ENCODE measurements around the genes JAKMIP3 and PWWP2B.

DNA sequence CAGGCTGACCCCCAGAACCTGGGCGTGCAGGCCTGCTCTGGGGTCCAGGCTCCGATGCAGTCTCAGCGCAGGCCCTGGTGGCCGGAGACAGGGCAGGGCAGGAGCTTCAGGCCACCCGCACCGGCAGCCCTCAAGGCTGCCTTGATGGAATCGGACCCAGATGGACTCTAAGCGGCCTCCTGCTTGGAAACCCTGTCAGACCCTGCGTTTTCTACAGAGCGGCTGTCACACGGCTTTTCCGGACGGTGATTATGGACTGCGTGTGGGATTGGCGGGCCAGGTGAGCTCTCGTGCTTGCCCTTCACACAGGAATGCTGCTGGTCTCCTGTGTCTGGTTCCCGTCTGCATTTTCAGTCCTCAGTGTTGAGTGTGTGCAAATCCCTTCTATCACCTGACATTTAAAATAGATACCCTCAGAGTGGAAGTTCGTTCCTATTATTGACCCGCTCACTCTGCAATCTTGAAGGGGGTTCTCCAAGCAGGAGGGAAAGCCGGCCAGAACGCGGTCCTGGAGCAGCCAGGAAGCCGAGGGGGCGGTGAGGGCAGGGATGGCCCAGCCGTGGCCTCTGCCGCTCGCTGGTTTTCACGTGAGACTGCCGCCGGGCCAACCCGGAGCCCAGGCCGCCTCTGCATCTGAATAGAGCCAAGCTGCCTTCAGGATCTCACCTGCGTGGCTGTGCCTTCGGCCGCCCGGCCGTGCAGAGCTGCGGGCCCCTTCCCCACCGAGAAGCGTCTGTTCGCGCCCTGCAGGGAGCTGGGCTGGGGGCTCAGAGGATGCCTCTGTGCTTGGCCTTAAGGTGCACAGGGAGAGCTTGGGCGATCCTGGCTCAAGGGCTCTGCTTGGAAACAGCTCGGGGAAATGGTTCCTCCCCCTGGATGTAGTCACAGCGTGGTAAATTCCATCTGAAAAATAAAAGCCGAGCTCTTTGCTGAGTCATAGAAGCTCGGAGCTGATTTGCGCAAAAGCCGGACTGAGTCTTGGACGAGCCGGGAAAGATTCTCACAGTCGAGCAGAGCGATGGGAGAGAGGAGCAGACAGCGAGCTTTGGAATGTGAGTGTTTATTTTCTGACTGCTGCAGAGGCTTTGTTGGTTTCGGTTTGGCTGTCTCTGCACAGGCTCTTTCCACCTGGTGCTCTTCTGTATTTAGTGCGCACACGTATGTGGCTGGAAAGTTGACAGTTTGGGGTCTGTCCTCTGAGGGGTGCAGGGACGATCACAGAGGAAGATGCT lies at the start of gene JAKMIP3:
JAKMIP3 (plus strand) TSS at position 937 of the 1,232 bp plus-strand sequence.
- PRO-cap: bidirectional peak, plus-strand start at position 1,005 of the sequence, minus-strand start at position 853 of the sequence

DNA sequence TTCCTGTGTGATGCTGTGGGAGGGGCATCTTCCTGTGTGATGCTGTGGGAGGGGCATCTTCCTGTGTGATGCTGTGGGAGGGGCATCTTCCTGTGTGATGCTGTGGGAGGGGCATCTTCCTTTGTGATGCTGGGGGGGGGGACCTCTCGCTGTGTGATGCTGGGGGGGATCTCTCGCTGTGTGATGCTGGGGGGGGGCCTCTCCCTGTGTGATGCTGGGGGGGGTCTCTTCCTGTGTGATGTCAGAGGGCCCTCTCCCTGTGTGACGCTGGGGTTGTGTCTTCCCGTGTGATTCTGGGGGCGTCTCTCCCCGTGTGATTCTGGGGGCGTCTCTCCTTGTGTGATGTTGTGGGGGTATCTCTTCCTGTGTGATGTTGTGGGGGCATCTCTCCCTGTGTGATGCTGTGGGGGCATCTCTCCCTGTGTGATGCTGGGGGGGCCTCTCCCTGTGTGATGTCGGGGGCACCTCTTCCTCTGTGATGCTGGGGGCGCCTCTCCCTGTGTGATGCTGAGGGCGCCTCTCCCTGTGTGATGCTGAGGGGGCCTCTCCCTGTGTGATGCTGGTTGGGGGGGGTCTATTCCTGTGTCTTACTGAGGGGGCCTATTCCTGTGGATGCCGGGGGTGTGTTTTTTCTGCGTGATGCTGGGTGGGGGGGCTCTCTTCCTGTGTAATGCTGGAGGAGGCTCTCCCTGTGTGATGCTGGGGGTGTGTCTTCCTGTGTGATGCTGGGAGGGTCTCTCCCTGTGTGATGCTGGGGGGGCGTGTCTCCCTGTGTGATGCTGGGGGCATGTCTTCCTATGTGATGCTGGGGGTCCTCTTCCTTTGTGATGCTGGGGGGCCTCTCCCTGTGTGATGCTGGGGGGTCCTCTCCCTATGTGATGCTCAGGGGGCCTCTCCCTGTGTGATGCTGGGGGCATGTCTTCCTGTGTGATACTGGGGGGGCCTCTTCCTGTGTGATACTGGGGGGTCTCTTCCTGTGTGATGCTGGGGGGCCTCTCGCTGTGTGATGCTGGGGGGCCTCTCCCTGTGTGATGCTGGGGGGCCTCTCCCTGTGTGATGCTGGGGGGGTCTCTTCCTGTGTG lies 27.6 kb upstream of the DPYSL4 start:
- PRO-cap: no peak

GRCh38 chr10:132375023-132375979 lies 21.7 kb upstream of the PWWP2B start:
- PRO-cap: no peak

DNA sequence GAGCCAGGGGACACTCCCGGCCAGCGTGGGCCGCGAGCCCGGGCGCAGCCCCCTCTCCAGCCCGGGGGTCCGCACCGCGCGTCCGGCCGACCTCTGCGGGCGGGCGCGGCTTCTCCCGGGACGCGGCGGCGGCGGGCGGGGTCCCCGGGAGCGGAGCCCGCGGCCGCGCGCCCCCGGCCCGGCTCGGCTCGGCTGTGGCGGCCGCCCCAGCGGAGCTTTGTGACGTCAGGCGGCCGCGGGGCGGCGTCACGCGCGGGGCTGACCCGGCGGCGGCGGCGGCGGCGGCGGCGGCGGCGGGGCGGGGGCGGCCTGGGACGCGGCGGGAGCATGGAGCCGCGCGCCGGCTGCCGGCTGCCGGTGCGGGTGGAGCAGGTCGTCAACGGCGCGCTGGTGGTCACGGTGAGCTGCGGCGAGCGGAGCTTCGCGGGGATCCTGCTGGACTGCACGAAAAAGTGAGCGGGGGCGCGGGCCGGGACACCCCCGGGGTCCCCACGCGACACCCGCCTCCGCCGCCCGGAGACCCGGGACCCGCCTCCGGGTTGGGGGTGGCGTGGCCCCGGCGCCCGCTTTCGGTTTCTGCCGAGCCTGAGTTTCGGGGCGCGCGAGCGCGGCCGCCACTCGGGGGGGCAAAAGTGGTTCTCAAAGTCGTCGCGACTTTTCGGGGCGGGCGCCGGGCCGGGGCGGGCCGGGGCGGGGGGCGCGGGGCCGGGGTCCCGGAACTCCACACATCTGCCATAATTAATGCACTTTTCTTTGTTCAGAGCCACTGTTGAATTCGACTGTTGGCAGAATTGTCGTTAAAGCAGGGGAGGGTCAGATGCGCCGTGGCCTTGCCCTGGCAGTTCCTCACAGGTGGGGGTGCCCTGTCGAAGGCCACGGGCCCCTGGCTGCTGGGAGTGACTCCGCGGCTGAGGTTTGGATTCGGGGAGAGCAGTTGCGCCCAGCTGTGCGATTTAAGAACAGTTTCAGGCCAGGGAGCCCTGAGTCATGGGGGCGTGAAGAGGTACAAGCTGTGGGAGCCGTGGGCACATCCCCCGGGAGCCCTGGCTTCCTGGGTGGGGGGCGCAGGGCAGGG lies at the start of gene PWWP2B:
PWWP2B (plus strand) TSS at position 301 of the 1,075 bp plus-strand sequence.
- PRO-cap: bidirectional peak, plus-strand start at position 296 of the sequence, minus-strand start at position 196 of the sequence; bidirectional peak, plus-strand start at position 623 of the sequence, minus-strand start at position 578 of the sequence

GRCh38 chr10:132400549-132400965 lies 3.6 kb downstream of the PWWP2B start:
- PRO-cap: no peak

- PRO-cap: no peak
Observed at GRCh38 chr10:132420444-132421478, 23.8 kb downstream of the PWWP2B start.

- PRO-cap: no peak
Observed at GRCh38 chr10:132422897-132423882, 26.2 kb downstream of the PWWP2B start.

DNA sequence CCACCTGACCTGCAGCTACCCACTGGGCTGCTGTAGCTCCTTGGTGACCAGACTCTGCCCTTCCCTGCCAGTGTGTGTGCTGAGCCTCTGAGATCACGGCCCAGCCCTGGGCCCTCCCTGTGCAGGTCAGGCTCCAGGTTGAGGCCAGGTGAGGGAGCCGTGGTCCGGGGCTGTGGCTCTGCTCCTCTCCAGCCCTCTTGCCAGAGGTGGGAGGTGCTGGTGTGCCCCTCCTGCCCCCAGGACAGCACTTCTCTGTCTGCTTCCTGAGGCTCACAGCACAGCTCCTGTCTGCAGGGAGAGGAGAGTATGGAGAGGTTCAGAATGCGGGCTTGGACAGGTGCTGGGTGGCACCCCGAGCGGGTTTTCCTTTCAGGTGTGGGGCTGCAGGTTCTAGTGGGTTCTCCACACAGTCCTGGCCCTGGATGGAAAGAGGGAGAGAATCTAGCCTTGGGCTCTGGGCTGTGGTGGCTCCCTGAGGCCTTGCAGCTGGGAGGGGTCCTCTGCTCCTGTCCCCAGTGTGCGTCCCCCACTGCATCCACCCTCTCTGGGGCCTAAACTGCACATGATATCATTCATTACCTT lies 38.5 kb downstream of the INPP5A start:
- PRO-cap: no peak

GRCh38 chr10:132593886-132594776 lies 56.5 kb downstream of the INPP5A start:
- PRO-cap: no peak

DNA sequence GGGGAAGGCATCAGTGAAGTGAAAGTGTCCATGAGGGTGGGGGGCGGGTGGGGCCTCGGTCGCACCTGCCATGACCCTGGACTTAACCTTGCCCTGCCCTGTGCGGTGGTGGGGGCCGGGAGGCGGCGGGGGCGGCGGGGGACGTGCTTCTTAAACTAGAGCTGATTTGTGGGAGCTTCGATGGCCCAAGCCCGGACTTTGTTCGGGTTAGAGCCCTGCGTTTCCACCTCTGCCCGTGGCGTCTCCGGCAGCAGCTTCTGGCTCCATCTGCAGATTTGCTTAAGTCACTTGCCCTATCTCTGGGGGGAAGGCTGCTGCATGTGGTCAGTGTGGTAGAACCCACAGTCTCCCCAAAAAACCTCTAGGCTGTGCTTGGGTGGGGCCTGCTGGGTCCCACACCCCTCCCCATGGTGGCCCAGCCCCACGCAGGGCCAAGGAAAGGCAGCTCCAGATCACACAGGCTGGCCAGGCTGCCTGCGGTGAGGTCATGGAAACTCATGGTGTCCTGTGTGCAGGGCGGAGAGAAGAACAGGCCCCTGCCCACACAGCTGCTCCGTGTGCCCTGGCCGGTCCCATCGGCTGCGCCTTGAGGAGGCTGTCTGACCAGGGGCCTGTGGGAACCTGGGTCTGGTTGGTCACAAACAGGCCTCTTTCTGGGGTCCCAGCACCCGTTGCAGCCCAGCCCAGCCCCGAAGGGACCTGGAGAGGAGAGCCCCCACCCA lies 93.2 kb downstream of the INPP5A start:
- PRO-cap: no peak

DNA sequence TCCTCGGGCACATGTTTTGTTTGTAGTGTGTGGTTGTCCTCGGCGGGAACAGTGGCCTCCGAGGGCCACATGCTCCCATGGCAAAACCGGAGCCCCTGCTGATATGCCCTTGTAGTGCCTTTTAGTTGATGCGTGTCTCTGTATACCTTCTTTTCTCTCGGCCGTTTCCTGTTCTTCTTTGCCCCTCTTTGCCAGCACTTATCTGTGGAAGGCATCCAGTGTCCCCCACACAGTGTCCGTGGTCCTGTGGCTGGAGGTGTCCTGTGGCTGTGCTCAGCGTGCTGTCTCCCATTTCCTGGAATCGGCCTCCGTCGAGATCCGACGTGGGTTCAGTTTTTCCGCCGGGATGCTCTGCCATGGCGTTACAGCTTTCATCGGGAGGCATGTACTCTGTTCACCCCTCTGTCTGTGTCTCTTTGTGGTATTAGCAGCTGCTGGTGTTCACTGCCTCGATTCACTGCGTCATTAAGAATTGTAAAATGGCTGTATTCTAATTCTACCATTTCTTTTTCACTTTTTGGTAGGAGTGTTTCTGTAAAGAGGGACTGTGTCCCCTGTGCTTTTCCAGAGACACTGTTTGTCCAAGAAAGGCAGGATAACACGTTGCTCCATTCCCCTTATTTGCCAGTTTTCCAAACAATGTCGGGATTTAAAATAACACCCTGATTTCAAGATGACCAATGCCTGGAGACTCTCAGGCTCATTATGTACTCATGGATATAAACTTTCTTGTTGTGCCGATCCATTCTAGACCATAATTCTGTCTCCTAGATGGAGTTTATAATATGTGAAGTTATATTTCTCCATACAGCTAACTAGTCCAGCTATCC lies 103.2 kb downstream of the INPP5A start:
- PRO-cap: no peak

DNA sequence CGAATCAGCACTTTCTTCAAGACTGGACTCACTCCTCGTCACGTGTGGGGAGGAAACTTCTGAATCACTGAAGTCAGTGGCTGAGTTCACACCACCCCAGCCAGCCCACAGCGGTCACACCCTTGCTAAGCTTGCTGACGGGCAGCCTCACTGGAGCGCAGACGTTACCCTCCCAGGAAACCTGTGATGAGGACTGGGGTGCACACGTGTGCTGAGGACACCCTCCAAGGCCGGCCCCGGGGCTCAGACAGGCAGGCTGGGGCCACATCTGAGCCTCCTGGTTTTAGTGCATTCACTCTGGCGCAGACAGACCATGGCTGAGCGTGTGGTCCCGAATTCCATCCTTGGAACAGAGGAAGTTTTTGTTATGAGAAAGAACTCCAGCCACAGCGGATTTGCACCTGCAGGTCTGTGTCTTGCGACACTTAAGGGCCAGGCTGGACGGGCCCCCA lies 42.3 kb downstream of the NKX6-2 start:
- PRO-cap: no peak

GRCh38 chr10:132775065-132775642 lies 10.8 kb downstream of the NKX6-2 start:
- PRO-cap: no peak

DNA sequence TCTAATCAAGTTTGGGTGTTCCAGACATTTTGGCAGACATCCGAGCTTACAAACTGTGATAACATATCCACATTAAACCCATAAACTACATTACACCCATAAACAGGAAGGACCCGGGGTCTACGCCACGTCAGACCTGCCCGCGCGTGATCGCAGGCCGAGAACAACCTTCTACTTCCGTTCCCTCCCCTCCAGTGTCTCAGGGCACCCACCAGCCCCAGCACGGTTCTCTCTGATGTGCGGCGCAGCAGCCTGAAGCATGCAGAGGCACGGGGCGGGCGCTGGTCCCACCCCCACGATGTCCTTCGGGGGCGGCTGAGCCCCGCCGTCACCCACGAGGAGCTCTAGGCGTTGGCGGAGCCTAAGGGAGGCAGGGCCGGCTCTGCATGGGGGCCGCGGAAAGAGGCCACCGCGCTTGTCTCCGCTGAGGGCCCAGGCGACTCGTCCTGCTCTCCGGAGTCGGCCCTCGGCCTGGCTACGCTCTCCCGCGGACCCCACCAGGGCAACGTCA lies 65.8 kb upstream of the ADGRA1 start:
- PRO-cap: no peak

- PRO-cap: no peak
Observed at GRCh38 chr10:133100658-133101609, 13.2 kb downstream of the ADGRA1 start.

DNA sequence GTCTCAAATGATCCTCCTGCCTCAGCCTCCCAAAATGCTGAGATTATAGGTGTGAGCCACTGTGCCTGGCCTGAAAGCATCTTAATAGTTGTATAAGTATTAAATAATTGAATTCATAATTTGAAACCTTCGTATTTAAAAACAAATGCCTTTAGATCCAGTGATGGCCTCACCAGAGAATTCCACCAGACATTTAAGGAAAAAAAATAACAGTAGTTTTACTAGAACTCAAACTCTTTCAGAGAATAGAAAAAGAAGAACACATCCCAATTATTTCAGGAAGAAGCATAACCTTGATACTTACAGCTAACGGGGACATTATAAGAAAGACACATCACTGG lies 6.2 kb upstream of the KNDC1 start:
- PRO-cap: no peak

- PRO-cap: no peak
Observed at GRCh38 chr10:133162581-133162820, 2.5 kb downstream of the KNDC1 start.

DNA sequence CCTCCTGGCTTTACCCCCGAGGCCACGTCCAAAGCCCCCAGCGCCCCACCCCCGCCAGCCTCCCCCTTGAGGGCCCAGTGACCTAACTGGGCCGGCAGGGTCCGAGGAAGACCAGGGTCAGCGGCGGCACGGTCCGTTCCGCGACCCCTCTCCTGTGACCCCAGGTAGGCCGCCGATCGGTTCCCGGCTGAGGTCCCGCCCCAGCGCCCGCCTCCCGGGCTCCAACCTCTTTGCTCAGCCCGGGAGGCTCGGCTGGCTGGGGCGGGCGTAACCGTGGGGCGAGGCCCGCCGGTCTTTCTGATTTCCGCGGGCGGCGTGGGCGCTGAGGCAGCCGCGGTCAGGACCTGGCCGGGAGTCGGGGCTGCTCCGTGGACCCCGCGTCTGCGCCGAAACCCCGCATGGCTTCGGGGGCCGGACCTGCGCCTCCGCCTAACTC lies 1.3 kb upstream of the VENTX start:
- PRO-cap: no peak

DNA sequence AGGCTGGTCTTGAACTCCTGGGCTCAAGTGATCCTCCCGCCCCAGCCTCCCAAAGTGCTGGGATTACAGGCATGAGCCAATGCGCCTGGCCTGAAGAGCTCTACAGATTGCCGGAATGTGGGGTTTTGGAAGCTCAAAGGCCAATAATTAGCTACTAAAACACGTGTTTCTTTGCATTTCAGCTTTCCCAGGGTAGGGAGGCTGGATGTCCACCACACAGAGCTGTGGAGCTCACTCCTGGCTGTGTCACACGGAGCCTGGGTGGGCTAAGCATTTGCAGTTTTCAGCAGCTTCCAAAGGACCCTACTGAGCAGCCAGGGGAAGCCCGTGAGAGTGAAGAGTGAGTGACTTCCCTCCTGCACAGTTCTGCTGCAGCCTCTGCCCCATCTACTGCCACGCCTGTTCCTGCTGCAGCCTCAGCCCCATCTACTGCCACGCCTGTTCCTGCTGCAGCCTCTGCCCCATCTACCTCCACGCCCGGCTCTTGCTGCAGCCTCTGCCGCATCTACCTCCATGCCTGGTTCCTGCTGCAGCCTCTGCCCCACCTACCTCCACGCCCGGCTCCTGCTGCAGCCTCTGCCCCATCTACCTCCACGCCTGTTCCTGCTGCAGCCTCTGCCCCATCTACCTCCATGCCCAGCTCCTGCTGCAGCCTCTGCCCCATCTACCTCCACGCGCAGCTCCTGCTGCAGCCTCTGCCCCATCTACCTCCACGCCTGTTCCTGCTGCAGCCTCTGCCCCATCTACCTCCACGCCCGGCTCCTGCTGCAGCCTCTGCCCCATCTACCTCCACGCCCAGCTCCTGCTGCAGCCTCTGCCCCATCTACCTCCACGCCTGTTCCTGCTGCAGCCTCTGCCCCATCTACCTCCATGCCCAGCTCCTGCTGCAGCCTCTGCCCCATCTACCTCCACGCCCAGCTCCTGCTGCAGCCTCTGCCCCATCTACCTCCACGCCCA lies 12.1 kb downstream of the ADAM8 start:
- PRO-cap: no peak

DNA sequence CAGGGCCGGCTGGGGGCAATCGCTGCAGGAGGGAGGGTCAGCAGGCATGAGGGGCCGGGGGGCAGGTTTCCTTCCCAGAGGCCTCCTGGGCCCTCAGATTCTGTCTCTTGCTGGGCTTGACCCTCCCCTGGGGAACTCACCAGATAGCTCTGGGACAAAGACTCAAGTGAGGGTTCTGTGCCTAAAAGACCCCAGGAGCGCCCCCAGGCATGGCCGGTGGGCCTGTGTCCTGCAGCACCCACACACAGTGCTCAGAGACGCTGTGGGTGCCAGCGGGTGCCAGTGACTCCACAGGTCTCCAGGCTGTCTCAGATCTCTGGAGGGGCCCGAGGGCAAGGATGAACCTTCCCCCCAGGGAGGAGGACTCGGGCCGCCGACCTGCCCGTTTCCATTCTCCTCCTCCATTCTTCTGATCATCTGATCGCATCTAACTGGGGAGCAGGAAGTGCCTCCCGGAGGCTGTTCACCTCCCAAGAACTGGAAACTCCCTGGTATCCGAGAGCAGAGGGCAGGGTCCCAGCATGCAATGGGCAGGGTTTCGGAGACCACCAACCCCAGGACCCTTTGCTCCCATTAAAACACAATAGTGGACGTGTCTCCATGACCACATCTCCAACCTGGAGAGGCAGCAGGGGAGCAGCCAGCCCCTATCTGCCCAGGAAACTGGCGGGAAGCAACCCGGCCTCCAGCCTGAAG lies 954 bp downstream of the ADAM8 start:
- PRO-cap: no peak

Measured in type B pancreatic cell (in vitro differentiated cells).